Liver (tissue), 9 donors: ENCODE results near the gene HLX.

DNA sequence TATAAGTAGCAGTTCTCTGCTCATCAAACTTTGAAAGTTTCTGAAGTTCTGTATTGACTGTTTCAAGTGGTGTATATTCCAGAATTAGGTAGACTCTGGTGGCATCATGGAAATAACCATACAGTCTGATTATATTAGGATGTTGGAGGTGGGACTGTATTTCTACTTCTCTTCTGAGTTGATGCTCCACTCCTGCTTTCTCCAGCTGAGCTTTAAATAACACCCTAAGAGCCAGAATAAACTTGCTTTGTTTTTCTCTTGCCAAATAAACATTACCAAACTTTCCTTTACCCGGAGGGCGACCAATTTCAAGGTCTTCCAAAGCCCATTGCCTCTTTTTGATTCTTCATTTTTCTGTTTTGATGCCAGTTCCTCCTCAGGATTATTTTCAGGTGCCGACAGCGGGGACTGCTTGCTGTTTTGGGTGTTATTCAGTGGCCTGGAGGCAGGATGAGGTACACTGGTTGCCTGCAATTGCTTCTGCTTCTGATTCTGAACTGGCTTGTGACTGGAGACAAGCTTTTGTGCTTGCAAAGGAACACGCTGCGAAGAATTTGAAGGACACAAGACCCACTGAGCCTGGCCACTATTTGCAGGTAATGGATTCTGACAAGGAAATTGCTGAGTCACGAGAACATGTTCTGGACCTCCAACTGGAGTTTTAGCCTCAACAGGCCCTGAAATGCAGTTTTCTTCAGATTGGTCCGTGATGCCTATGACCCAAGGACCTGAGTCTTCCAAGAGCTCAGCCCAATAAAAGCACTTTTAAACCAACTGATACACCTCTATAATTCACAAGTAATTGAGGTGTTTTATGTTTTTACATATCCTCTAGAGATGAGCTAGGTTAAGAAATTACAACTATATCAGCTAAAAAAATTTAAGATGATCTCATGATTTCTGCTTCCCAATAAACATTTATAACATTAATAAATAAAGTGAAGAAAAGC is 4.8 kb downstream of the RAB3GAP2 start:
- PRO-cap, 5 experiments: no peak in any of the 5 experiments
- RAMPAGE, long total RNA, 2 experiments: no peak in any of the 2 experiments
- RRBS: no CpG with 5 or more reads among the region's 8 CpGs

GRCh38 chr1:220762017-220762410 is 13.9 kb downstream of the MTARC2 start:
- PRO-cap, 5 experiments: peak in 2 of 5 experiments; most common plus-strand start chr1:220762312 (in 2)
- RAMPAGE, long total RNA, 2 experiments: no peak in any of the 2 experiments
- RRBS: no CpG with 5 or more reads among the region's 6 CpGs

DNA sequence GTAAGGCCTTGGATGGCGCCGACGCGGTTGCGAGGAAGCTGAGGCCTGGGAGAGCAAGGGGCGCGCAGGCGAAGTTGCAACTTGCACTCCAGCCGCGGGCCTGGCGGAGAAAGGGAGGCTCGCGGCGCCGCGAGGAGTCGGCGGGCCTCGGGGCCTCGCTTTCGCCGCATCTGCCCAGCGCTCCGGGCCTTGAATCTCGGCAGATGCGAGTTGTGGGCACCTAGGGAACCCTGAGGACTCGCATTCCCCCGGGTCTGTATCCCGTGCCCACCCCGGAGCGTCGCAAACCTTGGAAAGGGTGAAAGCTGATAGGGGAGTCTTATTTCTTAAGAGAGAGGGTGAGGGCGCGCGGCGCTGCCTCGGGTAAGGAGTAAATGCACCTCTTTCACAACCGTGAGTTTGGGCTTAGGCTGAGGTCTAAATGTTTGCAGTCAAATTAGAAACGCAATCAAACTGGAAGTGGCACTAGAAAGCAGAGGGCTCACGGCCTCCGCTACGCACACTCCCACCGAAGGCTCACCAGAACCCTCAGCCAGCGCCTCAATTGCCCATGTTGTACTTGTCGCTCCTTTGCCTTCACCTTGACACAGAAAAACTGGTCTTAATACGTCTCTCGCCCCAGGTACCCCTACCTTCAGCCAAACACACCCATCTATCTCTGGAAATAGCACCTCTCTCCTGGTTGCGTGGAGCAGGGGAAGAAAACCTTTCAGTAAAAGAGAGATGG is 1.9 kb upstream of the HLX start:
- PRO-cap, 5 experiments: no peak in any of the 5 experiments
- RAMPAGE, long total RNA, 2 experiments: no peak in any of the 2 experiments
- RRBS: 48% methylated on average over 5 of the region's 48 CpGs

DNA sequence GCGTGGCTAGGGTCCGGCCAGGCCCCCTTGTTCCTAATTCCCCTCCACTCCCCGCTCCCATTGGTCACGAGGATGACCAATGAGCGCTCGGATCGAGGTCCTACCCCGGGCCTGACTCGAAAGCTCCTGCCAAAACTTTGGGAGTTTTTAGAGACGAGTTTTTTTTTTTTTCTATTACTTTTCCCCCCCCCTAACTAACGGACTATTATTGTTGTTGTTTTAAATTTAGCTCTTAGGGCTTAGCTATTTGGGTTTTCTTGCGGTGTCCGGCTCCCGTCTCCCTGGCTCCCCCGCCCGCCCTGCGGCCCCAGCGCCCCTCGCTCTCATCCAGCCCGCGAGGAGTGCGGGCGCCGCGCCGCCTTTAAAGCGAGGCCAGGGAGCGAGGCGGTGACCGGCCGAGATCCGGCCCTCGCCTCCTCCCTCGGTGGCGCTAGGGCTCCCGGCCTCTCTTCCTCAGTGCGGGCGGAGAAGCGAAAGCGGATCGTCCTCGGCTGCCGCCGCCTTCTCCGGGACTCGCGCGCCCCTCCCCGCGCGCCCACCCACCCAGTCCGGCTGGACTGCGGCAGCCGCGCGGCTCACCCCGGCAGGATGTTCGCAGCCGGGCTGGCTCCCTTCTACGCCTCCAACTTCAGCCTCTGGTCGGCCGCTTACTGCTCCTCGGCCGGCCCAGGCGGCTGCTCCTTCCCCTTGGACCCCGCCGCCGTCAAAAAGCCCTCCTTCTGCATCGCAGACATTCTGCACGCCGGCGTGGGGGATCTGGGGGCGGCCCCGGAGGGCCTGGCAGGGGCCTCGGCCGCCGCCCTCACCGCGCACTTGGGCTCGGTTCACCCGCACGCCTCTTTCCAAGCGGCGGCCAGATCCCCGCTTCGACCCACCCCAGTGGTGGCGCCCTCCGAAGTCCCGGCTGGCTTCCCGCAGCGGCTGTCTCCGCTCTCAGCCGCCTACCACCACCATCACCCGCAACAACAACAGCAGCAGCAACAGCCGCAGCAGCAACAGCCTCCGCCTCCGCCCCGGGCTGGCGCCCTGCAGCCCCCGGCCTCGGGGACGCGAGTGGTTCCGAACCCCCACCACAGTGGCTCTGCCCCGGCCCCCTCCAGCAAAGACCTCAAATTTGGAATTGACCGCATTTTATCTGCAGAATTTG is at the start of gene HLX:
TSS of gene HLX (plus strand) at position 174 of the 1,147 bp plus-strand sequence.
- PRO-cap, 5 experiments: peak in 5 of 5 experiments; most common plus-strand start position 456 of the sequence (in 4); most common minus-strand start position 336 of the sequence (in 4)
- RAMPAGE, long total RNA, 2 experiments: start-site peak on the plus strand in 1 of 2 experiments, centred at position 392 of the sequence, 23 reads per replicate
- RRBS: 1% methylated on average over 50 of the region's 106 CpGs

- PRO-cap, 5 experiments: no peak in any of the 5 experiments
- RAMPAGE, long total RNA, 2 experiments: no peak in any of the 2 experiments
- RRBS: no CpG with 5 or more reads among the region's 21 CpGs
Measured at GRCh38 chr1:220886357-220887108, 7.3 kb downstream of the HLX start.

- PRO-cap, 5 experiments: peak in 1 of 5 experiments; most common minus-strand start chr1:220915101 (in 1)
- RAMPAGE, long total RNA, 2 experiments: no peak in any of the 2 experiments
- RRBS: no CpG with 5 or more reads among the region's 7 CpGs
Measured at GRCh38 chr1:220914830-220915392, 35.7 kb downstream of the HLX start.

- PRO-cap, 5 experiments: peak in 4 of 5 experiments; most common plus-strand start chr1:221549029 (in 1); most common minus-strand start chr1:221549087 (in 4)
- RAMPAGE, long total RNA, 2 experiments: start-site peak on the plus strand in 1 of 2 experiments, at chr1:221549249-221549406 at its widest, 499 reads per replicate
- RRBS: no CpG with 5 or more reads among the region's 7 CpGs
Measured at GRCh38 chr1:221548945-221549517, 192.9 kb downstream of the DUSP10 start.

- PRO-cap, 5 experiments: peak in 4 of 5 experiments; most common plus-strand start chr1:221620698 (in 2); most common minus-strand start chr1:221620464 (in 1)
- RAMPAGE, long total RNA, 2 experiments: no peak in any of the 2 experiments
- RRBS: no CpG with 5 or more reads among the region's 3 CpGs
Measured at GRCh38 chr1:221620345-221621012, 121.4 kb downstream of the DUSP10 start.

DNA sequence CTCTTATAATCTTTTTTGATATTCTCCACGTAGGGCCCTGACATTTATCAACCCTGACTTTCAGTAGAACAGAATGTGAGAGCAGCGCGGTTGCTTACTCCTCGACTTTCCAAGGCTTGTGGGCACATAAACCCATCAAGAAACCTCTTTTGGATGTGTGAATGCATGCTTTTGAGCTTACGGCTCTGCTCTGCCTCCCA is 34.7 kb downstream of the DUSP10 start:
- PRO-cap, 5 experiments: no peak in any of the 5 experiments
- RAMPAGE, long total RNA, 2 experiments: no peak in any of the 2 experiments
- RRBS: no CpG with 5 or more reads among the region's 5 CpGs

DNA sequence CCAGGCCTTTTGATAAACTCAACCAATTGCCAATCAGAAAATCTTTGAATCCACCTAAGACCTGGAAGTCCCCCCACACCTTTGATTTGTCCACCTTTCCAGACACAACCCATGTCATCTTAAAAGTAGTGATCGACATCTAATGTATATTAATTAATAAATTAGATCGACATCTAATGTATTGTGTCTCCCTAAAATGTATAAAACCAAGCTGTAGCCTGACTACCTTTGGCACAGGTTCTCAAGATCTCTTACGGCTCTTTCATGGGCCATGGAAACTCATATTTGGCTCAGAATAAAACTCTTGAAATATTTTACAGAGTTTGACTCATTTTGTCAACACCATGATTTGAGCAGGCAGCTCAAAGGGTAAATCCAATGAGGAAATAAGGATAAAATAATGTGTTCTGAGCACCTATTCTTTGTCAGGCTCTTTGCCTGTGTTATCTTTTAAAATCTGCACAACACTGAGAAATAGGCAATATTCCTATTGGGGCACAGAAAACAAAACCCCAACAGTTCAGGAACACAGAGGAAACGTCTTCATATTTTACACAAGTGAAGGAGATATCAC is 223.3 kb upstream of the DUSP10 start:
- PRO-cap, 5 experiments: no peak in any of the 5 experiments
- RAMPAGE, long total RNA, 2 experiments: no peak in any of the 2 experiments
- RRBS: no CpG with 5 or more reads among the region's 4 CpGs

- PRO-cap, 5 experiments: no peak in any of the 5 experiments
- RAMPAGE, long total RNA, 2 experiments: no peak in any of the 2 experiments
Measured at GRCh38 chr1:222037589-222038148, 295.8 kb upstream of the DUSP10 start.

DNA sequence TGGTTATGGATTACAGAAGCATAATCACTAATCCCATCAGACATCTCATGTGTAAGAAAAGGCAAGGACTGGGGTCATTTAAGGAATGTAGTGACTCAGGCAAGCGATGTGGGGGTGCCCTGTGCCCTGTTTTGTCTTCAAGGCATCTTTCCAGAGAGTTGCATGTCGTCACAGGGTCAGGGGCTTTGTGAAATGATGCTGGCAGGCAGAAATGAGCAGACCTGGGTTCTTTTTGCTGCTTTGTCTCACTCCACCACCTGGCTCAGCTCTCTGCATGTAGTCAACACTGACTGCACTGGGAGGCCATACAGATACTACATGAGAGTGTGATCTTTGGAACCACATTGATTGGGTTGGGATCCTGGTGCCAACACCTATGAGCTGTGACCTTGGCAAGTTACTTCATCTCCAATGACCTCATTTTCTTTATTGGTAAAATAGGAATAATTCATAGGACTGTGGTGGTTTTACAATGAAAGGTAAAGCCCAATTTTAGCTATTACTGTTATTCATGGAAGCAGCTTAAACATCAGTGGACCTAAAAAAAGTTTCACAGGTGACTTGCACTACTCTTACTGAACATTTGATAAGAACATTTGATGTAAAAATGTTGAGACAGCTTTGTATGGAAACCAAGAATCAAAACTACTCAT is 8.3 kb upstream of the HHIPL2 start:
- PRO-cap, 5 experiments: peak in 2 of 5 experiments; most common minus-strand start position 264 of the sequence (in 2)
- RAMPAGE, long total RNA, 2 experiments: no peak in any of the 2 experiments
- RRBS: no CpG with 5 or more reads among the region's 2 CpGs

- PRO-cap, 5 experiments: peak in 2 of 5 experiments; most common plus-strand start chr1:222644598 (in 1); most common minus-strand start chr1:222644720 (in 1)
- RAMPAGE, long total RNA, 2 experiments: no peak in any of the 2 experiments
- RRBS: 5% methylated on average over 4 of the region's 17 CpGs
Measured at GRCh38 chr1:222644505-222645165, 26.7 kb downstream of the MIA3 start.

- PRO-cap, 5 experiments: no peak in any of the 5 experiments
- RAMPAGE, long total RNA, 2 experiments: no peak in any of the 2 experiments
- RRBS: no CpG with 5 or more reads among the region's 4 CpGs
Measured at GRCh38 chr1:222843936-222844498, 29.2 kb downstream of the DISP1 start.

- PRO-cap, 5 experiments: peak in 1 of 5 experiments; most common plus-strand start chr1:223001835 (in 1); most common minus-strand start chr1:223001752 (in 1)
- RAMPAGE, long total RNA, 2 experiments: no peak in any of the 2 experiments
- RRBS: no CpG with 5 or more reads among the region's 3 CpGs
Measured at GRCh38 chr1:223001407-223002033, 141.5 kb downstream of the TLR5 start.

- PRO-cap, 5 experiments: no peak in any of the 5 experiments
- RAMPAGE, long total RNA, 2 experiments: no peak in any of the 2 experiments
- RRBS: no CpG with 5 or more reads among the region's 3 CpGs
Measured at GRCh38 chr1:223023083-223023661, 119.9 kb downstream of the TLR5 start.

DNA sequence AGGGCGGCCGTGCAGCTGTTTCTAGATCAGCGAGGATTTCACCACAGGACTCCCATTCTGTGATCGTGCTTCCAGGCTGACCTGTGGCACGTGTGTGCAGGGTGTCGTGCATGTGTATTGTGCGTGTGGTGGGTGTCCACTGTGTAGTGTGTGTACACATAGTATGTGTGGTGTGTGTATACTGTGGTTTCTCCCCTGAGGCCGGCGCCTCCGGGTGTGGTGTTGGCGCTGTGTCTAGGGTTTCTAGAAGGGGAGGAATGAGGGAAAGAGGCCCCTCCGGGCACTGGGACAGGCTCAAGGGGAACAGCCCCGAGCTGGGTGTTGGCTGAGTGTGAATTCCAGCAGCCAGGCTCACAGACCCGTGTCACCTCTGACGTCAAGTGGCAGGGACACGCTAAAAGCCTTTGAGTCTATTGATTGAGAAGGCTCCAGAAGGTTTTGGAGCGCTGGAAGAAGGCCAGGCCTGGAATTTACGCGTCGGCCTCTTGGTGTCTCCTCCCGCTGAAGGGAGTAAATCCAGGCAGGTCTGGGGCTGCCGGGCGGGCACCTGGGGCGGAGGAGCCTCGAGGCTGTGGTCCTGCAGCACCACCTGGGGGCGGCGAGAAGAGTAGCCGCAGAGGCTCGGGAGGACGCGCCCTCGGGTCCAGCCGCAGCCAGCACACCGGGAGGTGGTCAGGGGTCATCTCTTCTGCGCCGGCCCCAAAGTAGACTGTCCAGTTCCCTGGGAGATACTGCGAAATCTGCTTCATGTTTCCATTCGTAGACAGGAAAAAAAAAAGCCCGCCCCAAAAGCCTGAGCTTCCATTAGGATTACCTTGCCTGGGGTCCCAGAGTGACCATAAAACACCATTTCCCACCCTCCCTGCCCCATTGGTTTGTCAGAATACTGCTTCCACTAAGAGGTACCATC is 61.8 kb downstream of the TLR5 start:
- PRO-cap, 5 experiments: peak in 5 of 5 experiments; most common plus-strand start position 513 of the sequence (in 3); most common minus-strand start position 372 of the sequence (in 5)
- RAMPAGE, long total RNA, 2 experiments: no peak in any of the 2 experiments
- RRBS: 1% methylated on average over 3 of the region's 39 CpGs

GRCh38 chr1:223177736-223178357 is 34.8 kb upstream of the TLR5 start:
- PRO-cap, 5 experiments: peak in 3 of 5 experiments; most common plus-strand start chr1:223177952 (in 3); most common minus-strand start chr1:223177936 (in 2)
- RAMPAGE, long total RNA, 2 experiments: no peak in any of the 2 experiments
- RRBS: no CpG with 5 or more reads among the region's 8 CpGs

DNA sequence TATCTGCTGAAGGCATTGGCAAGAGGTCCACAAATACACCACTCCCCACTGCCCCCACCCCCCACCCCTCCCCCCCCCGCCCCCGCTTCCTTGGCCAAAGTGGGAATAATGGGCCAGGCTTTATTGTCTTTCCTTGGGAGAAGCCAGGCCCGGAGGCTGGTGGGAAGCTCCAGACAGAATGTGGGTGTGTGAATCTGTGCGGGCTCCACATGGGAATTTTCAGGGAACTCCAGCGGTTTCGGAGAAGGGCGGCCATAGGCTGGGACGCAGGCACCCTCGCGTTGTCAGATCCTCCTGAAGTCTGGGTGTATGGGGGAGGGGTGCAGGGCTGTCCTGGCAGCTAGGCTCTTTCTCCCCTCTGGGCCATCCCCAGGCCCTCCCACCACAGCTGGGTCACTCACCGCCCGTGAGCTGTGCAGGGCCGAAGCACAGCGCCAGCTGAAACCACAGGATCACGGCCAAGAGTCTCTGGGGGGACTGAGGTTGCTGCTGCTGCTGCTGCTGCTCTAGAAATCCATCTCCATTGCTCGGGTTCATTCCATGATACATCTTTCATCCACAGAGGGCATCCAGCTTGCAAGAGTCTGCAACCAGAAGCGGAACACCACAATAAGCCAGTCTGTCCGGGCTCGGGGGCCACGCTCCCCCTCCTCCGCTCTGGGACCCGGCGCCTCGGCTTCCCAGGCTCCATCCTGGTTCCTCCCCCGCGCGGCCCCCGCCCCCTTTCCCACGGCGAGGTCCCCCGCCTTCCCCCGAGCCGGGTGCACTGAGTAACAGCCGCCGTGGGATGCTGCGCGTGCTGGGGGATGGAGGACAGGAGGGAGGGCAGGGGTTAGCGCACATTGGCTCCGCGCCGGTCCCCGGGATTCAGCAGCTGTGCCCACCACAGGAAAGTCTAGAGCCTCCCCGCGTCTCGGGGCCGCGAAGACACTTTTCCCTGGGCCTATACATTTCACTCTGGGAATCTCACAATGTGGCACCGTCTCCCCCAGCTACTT is 800 bp downstream of the SUSD4 start:
- PRO-cap, 5 experiments: no peak in any of the 5 experiments
- RAMPAGE, long total RNA, 2 experiments: no peak in any of the 2 experiments
- RRBS: 4% methylated on average over 18 of the region's 48 CpGs

GRCh38 chr1:223515463-223516077 is 122.4 kb downstream of the CCDC185 start:
- PRO-cap, 5 experiments: no peak in any of the 5 experiments
- RAMPAGE, long total RNA, 2 experiments: no peak in any of the 2 experiments
- RRBS: no CpG with 5 or more reads among the region's 9 CpGs